Endometrial microvascular endothelial cells (primary cell): ENCODE data around the genes KCNMB3, PARL and ALG3.

GRCh38 chr3:179250605-179251481 is at the start of gene KCNMB3:
KCNMB3 (minus strand) TSS chr3:179251114.
- RAMPAGE, long total RNA: no peak

DNA sequence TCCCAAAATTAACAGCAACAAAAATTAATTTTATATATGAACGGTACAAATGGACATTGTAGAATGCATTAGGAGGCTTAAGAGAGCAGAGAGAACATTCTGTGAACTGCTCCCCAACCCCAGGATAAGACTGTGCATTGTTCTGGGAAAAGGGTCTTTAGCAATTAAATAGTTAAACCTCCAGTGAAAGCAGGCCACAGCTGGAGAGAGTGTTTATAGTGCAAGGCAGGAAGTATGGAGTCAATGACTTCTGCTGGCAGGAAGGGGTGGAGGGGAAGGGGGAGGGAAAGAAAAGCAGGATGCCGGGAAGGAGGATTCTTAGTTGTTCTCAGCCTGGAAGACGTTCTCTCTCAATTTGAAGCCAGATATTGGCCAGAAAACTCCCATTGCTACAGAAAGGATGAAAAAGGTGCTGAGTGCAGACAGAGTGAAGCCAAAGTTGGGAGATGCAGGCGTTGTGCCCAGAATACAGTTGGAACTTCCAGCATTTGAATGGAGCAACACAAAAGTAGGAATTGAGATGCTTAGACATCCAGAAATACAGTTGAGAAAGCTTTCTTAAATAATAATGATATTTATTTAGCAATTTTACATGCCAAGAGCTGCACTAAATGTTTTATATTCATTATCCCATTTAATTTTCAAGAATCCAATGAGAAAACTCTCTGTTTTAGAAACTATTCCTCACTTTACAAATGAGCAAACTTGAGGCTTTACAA is 35.7 kb upstream of the ACTL6A start:
- RAMPAGE, long total RNA: no peak

- RAMPAGE, long total RNA: no peak
These were observed 334 bp upstream of the USP13 start for GRCh38 chr3:179652487-179652924.

- RAMPAGE, long total RNA: no peak
These were observed 154.4 kb downstream of the PEX5L start for GRCh38 chr3:179882330-179882766.

DNA sequence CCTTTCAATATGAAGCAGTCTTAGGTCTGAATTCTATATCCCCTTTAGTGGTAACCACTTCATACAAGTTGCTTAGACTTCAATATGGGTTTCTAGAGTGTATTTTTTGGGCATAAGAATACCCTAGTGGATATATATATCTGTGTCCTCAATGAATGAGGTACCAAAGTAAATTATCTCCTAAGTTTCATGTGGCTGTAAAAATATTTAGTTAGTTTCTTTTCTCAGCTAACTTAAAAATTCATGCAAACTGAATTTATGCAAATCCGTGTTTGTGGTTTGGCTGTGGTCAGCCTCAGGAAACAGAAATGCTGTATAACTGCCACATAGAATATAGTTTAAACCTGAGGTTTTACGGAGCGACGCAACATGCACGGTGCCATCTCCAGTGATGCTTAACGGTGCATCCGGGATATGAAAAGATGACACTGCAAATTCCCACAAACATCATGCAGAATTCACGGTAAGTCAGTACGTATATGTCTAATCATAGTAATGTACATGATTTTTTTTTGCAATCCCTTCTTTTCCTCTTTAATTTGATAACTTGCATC is 80.3 kb downstream of the PEX5L start:
- RAMPAGE, long total RNA: no peak

DNA sequence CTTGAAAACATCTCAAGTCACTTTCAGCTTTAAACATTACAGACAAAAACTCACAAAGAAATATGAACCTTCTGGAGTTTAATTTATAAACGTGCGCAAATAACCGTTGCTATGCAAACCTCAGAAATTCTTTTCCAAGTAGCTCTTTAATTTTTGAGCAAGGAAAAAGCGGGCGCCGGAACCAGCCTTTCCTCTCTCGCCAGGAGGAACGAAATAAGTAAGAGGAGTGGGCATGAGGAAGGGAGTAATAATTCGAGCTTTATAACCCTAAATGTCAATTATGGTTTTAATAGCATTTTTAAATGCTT is 530 bp downstream of the CCDC39 start:
- RAMPAGE, long total RNA: no peak

- RAMPAGE, long total RNA: no peak
These were observed 15.7 kb upstream of the SOX2 start for GRCh38 chr3:181695953-181696555.

- RAMPAGE, long total RNA: no peak
These were observed 225.6 kb upstream of the ATP11B start for GRCh38 chr3:182567741-182568030.

- RAMPAGE, long total RNA: no peak
These were observed 314 bp upstream of the ATP11B start for GRCh38 chr3:182793104-182793275.

- RAMPAGE, long total RNA: no peak
These were observed 84.0 kb downstream of the ATP11B start for GRCh38 chr3:182877187-182877808.

DNA sequence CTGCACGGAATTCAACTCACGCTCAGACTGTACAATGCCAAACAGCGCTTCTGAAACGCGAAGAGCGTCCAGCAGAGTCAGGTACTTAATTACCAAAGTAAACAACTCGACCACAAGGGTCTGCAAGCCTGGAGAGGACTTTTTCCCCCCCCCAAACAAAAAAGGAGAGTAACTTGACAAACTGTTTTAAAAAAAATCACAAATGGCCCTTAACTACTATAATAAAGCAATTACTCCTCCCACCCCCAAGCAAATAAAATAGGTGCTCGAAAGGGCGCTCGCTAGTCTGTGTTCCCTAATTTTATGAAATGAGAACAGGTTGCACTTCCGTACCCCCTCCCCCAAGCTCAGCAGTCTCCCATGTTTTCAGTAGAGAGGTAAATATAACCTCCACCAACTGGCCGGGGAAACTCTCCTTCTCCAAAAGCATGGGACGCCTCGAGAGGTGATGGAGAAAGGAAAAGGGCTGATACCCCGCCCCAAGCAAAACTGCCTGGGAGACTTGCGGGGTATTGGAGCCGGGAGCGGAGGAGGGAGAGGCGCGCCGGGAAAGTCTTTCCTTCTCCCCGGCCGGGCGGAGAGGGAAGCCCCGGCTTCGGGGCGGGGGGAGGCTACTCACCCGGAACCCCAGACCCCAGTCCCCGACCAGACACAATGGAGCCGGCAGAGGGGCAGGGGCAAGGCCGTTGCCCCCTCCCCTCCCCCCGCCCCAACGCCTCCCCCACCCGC is 717 bp downstream of the DCUN1D1 start:
- RAMPAGE, long total RNA: no peak

DNA sequence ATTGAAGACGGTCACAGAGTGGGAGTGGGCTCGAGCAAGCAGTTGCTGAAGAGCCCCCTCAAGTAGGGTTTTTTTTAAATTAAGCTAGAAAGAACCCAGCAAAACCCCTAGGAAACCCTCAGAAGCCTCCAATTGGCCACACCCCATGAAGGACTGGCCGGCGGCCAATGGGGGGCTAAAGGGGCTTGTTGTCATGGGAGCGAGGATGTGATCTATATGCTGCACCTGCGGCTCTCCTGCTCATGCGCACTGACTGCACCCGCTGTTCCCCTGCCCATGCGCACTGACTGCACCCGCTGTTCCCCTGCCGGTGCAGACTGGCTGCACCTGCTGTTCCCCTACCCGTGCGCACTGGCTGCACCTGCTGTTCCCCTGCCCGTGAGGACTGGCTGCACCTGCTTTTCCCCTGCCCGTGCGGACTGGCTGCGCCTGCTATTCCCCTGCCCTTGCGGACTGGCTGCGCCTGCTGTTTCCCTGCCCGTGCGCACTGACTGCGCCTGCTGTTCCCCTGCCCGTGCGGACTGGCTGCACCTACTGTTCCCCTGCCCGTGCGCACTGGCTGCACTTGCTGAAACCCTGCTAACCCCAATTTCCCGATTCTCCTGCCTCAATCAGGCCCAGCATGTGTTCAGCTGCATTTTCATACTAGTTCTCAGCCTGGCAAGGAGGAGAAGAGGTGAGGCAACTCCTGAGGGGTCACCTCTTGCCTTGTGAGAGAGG is 16.8 kb upstream of the MCCC1 start:
- RAMPAGE, long total RNA: no peak

DNA sequence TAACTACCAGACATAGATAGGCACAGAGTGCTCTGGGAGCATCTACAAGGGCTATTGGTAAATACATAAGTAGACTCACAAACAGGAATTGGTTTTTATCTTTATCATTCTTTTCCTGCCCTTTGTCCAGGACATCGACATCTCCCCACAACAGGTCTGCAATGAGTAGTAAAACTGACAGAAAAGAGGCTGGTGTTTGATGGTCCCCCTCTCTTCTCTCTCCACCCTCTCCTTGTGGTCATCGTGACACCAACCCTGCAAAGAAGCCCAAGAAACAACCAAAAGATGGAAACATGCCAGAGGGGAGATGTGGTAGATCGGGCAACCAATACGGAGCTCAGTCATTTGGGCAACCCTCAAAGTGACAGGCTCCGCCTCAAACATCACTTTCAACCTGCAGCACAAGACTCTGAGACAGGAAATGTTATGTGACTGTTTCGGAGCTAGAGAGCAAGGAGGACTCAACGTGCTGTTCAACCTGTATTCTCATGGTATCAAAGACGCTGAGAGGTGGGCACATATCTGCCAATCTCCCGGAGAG is 28.6 kb upstream of the B3GNT5 start:
- RAMPAGE, long total RNA: no peak

- RAMPAGE, long total RNA: no peak
These were observed 5.6 kb downstream of the B3GNT5 start for GRCh38 chr3:183258466-183259151.

GRCh38 chr3:183307529-183308227 is 54.6 kb downstream of the B3GNT5 start:
- RAMPAGE, long total RNA: no peak

GRCh38 chr3:183511718-183512209 is 43.7 kb downstream of the KLHL6 start:
- RAMPAGE, long total RNA: no peak

GRCh38 chr3:183815123-183816077 is 10.0 kb downstream of the MAP6D1 start:
- RAMPAGE, long total RNA: no peak

GRCh38 chr3:183883087-183883361 is 1.7 kb downstream of the PARL start:
- RAMPAGE, long total RNA: no peak

- RAMPAGE, long total RNA: start-site peak on the minus strand at chr3:183884856-183884878, 65 and 150 reads in 2 replicates
These were observed at the start of gene PARL for GRCh38 chr3:183884152-183885464. PARL (minus strand) TSS chr3:183884880.

GRCh38 chr3:184248153-184249115 is at the start of gene ALG3:
ALG3 (minus strand) TSS chr3:184248962.
- RAMPAGE, long total RNA: start-site peak on the minus strand at chr3:184248916-184248949, 52 and 92 reads in 2 replicates